Umbilical cord (tissue), 2 donors: Measurements from ENCODE around the genes TRPM7 and TNFAIP8L3.

GRCh38 chr15:47718021-47719114 is 1.1 kb downstream of the SEMA6D start:
- RAMPAGE, long total RNA, result no peak

DNA sequence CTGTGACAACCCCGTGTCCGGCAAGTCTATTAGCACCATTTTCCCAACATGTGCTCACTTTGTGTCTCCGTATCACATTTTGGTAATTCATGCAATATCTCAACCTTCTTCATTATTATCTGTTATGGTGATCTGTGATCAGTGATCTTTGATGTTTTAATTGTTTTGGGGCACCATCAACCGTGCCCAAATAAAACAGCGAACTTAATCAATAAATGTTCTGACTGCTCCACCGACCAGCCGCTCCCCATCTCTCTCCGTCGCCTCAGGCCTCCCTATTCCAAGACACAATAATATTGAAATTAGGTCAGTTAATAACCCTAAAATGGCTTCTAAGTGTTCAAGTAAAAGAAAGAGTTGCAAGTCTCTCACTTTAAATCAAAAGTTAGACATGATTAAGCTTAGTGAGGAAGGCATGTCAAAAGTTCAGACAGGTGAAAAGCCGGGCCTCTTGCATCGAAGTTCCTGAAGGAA is 15.4 kb downstream of the MYEF2 start:
- RAMPAGE, long total RNA, result no peak

- RAMPAGE, long total RNA, result no peak
These were observed 130.3 kb downstream of the FBN1 start for GRCh38 chr15:48515167-48515653.

GRCh38 chr15:48762224-48762897 is 48.5 kb downstream of the CEP152 start:
- RAMPAGE, long total RNA, result no peak

DNA sequence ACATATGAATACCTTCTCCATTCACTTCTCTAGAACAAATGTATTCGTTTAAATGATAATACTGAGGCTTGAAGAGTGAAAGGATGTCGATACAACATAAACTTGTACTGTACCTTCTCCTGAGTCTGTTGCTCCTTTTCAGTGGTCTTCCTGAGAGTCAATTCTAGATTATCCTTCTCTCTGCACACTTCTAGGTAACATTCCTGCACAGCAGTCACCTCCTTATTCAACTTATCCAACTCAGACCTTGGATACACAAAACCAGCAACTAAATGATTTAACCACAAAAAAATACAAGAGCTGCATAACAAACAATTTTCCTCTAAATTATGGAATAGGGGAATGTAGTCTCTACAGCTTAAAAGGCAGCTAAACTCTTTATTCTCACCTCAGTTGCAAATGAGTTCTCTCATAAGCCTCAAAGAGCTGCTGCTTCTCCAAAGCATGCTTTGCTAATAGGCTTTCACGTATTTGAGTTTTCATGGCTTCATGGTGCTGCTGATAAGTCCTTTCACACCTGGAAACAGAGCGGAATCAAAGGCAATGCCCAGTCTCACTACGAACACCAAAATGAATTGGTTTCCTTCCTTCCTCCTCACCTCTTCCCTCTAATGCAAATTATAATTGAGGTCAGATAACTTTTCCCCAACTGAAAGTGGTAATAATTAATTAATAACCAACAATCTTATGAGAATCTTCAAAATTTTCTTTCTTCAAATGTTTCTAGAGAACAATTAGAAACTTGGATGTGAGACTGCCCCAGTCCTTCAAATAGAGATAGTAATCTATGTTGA is 43.7 kb downstream of the CEP152 start:
- RAMPAGE, long total RNA, result no peak

DNA sequence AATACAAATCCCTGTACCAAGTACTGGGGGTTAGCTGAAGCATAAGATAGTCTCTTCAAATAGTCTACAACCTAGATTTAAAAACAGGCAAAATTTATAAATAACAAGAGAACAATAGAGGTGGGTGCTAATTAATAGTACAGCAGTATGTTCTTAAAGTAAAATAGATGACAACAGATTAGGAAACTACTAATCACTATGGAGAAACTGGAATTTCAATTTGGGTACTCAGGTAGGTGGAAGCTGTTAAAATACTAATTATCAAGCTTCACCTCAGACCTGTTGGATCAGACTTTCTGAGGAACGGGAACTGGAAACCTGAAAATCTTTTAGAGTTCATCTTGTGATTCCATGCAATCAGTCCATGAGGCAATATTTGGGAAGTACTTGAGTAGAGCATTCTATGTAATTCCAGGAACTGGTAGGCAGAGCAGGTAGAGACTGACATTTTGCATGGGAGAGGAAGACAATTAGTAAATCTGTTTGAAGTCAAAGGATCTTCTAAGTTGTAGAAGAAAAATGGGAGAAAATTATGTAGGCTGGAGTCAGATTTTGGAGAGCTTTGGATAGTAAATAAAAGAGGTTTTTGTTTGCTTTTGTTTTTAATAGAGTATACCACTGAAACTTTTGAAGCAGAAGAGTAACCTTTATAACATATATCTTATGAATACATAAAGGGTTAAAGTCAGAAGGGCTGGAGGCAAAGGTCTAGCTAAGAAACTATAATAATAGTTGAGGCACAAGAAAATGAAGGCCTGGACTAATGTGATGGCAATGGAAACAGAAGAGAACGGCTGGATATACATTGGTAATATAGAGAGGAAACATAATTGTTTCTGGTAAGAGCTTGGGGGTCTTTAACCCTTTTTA is 43.1 kb downstream of the FGF7 start:
- RAMPAGE, long total RNA, result no peak

DNA sequence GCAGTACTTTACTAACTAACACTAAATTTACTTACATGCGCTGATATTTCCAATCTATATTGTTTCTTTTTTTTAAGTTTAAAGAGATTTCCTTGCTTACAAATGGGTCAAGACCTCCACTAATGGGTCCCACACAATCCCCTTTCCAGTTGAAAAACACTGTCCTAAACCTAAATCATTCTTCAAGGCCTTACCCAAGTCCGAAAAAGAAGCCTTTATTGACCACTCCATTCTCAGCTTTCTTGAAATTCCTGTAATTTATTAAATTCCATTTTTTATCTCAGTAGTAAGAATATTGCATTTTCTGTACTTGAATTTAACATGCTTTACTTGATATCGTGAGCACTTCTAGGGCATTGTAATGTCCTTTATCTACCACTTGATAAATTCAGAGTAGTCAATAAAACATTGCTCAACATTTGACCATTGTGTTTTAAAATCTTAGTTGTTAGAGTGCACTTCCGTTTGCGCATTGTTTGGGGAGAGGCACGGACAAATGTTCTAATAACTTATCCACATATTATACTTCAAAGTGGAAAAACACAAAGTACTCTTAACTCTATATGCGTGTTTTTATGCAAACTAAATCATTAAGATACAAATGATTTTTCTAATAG is 570 bp downstream of the FAM227B start:
- RAMPAGE, long total RNA, result no peak

- RAMPAGE, long total RNA, result no peak
These were observed 5.5 kb downstream of the SLC27A2 start for GRCh38 chr15:50187427-50187995.

GRCh38 chr15:50224483-50225024 is 41.0 kb downstream of the HDC start:
- RAMPAGE, long total RNA, result no peak

GRCh38 chr15:50356409-50357429 is 1.7 kb upstream of the GABPB1 start:
- RAMPAGE, long total RNA, result no peak

DNA sequence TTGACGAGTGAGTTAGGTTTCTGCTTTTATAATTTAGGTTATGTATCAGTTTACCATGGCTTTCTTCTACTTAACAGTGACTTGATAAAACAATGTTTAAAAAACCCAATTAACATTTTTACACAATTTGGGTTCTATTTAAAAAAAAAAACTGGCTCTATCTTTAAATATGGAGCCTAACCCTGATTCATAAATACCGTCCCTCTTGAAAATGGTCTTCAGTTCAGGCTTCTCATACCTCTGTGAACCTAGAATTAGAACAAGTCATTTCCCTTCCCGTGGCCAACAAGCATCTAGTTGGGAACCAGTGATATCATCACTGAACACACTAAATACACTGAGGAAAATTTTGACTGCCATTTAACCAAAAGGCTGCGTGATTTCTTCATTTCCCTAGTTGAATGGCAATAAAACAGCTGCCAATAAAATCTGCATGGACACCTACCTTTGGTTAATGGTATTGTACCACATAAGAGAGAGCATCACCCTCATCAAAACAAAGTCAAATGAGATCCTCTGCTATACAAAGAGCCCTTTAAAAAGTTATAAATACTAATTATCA is 14.5 kb upstream of the USP50 start:
- RAMPAGE, long total RNA, result no peak

- RAMPAGE, long total RNA, result start-site peak on the minus strand at chr15:50686675-50686818, 75 and 41 reads in 2 replicates
These were observed at the start of gene TRPM7 for GRCh38 chr15:50686470-50687503. TSS of gene TRPM7 (minus strand) at chr15:50686797.

DNA sequence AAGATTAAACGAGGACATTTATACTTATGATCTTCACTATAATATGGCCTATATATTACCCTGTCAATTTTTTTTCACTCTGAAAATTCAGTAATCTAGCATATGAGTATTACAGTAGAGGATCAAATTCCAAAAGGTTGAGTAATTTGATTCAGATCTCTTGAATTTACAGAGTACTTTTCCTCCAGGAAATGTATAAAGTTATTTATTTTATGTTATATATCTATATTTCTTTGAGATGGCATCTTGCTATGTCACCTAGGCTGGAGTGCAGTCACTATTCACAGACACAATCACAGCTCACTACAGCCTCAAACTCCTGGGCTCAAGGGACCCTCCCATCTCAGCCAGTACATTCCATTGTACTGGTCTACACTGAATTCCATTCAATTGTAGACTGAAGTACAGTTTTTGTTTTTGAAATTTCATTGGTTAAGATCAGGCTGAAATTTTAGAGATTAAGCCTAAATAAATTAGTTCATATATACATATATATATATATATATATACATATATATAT is 16.3 kb upstream of the TRPM7 start:
- RAMPAGE, long total RNA, result no peak

DNA sequence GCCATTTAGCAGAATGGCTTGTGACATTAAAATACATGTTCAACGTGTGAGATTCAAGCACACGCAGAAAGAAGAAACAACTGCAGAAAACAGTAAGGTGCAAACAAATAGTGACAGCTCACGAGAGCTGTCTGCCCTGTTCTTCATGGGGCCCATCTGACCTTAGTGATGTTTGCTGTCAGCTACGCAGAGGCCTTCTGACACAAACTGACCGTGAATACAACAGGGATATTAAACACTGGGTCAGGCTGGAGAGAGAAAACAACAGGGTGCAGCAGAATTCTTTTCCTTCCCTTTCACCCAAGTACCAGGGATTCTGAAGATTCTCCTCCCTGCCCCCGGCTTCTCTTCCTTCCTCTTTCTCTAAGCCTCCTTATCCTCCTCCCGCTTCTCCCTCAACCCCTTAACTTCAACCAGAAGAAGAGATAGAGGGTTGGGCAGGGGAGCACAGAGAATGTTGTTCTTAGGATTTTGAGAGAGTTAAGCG is 2.2 kb downstream of the TNFAIP8L3 start:
- RAMPAGE, long total RNA, result no peak

DNA sequence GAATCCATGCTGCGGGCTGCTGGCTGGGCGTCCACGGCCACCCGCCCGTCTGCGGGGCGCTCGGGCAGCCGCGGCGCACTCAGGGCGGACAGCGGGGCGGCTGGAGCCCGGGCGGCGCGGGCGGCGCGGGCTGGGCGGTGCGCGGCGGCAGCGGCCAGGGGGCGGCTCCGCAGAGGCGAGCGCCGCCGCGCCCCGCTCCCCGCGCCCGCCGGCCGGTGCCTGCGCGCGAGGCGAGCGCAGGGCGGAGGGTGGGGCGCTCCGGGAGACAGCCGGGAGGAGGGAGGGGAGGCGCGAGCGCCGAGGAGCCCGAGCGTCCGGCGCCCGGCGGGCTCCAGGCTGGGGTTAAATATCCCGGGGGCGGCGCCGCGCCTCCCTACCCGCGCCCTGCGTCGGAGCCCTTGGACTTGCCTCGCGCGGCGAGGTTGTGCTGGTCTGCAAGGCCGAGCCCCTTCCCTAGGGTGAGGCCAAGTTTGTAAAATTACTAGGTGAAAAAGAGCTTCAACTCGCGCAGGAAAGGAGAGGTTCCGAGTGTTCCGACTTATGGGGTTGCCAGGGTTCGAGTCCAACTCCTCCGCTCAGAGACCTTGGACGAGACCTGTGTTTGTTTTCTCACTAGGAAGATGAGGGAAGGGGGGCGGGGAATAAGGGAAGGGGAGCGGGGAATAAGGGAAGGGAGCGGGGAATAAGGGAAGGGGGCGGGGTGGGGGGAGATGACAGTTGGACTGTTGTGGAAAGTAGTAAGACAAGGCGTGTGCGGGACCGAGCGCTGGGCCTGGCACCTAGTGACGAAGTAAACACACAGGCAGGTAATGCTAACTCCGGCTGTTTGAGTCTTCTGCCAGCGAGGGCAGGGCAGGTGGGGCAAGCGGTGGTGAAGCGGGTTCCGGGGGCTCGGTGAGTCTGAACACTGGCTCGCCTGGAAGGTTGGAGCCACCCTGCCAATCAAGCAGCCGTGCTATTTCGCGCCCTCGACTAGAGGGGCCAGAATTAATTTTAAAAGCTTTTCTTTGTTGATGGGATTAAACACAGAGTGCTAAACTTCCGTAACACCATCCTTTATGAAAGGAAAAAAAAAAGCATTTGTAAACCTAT is at the start of gene TNFAIP8L3:
Gene TNFAIP8L3 (minus strand): TSS at position 319 of the 1,092 bp plus-strand sequence.
- RAMPAGE, long total RNA, result no peak

GRCh38 chr15:51098117-51098535 is 3.4 kb upstream of the TNFAIP8L3 start:
- RAMPAGE, long total RNA, result no peak

DNA sequence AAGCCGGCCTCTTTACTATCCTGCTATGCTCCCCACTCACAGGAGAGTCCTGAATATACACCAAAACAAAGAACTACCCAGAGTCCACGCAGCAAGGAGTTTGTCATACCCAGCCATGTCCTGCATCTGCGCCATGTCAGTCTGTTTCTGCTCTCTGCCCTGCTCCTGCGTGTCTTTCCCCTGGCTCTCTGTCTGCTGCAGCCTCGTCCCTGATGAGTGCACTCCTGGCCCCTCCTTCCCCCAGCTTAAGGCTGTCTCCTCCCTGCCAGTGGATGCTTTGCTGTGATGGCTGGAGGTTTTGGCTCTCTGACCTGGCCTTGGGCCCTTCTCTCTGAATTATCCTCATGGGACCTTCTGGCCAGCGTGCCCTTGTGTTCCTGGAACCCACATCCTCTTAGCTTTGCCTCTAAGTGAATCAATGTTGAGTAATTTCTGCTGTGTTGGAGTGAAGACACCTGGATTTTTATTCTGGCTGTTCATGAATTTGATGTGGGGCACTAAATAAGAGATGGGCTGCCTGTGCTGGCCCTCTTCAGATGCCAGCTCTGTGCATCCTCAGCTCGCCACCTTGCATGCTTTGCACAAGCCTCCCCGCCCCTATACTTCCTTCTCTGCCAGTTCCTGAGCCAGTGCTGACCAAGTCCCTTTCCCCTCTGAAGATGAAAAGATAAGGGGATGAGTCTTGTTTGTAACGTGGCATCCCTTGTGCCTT is 9.8 kb upstream of the TNFAIP8L3 start:
- RAMPAGE, long total RNA, result no peak

GRCh38 chr15:51108612-51109639 is 14.2 kb upstream of the TNFAIP8L3 start:
- RAMPAGE, long total RNA, result no peak

DNA sequence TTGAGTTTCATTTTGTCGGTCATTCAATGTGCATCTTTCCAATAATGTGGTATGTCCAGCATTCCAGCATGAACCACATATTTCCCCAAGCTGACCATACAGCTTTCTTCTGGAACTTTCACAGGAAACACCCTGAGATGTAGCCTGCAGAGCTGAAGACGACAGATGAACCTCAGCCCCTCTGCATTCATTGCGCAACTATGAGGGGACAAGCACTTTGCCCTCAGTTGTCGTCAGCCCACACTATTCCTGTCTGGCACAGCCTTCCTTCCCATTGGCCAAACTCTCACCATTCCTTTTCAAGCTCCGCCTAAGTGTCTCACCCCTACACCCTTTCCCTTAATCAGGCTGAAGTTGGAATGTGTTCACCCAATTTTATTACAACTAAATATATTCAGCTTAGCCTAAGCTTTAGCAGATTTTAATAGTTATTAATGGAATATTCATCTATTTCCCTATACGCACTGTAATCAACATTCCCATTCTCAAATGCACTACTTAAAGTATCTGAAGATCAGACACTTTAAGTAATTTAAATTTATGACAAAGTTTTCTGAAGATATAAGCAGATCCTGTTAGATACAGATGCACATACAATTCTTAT is 19.4 kb downstream of the CYP19A1 start:
- RAMPAGE, long total RNA, result no peak

GRCh38 chr15:51423127-51423449 is 81.6 kb downstream of the GLDN start:
- RAMPAGE, long total RNA, result no peak